ENCODE data around the gene COQ8A.

GRCh38 chr1:226738099-226738914 is 775 bp downstream of the ITPKB start:
- PRO-cap: bidirectional peak, plus-strand start at chr1:226738291, minus-strand start at chr1:226738219; bidirectional peak, plus-strand start at chr1:226738656, minus-strand start at chr1:226738553; bidirectional peak, plus-strand start at chr1:226738797, minus-strand start at chr1:226738772

DNA sequence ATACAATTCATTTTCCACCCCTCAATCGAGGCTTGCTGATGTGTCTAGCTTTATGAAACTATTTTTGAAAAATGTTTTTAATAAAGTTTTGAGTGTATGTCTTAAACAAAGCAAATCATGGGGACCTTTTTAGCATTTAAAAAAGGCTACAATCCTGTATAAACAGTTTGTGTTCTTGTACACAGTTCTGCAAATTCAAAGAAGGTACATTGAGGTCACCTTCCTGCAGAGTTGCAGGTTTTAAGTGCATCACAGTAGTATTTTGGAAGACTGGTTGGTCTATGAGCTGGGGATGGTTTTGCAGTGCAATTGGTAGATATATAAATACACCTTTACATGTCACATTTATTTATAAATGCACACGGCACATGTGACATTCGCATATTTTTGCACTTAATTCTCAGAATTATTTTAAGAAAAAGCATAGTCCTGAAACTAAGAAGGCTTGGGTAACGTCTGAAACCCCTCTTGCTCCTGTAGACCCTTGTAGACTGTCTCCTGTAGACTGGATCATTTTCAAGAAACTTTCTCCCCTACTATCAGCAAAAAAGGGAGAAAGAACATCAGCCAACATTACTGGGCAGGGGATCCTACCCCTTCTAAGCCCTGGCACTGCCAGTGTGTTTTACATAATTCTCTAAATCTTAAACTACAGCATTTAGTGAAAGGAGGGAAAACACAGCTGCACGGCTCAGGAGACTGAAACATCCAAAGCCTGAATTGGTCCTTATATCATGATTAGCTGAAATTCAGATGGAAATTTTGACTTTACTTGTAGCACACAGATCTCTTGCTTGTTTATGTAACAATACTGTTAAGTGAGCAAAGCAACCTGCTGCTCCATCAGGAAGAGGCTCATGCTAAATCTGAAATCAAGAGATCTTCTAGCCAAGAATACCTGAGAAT is 771 bp upstream of the ITPKB start:
- PRO-cap: no peak

GRCh38 chr1:226940108-226940477 is at the start of gene COQ8A:
Gene COQ8A, plus strand, starts transcription at chr1:226940294.
- PRO-cap: bidirectional peak, plus-strand start at chr1:226940298, minus-strand start at chr1:226940028

DNA sequence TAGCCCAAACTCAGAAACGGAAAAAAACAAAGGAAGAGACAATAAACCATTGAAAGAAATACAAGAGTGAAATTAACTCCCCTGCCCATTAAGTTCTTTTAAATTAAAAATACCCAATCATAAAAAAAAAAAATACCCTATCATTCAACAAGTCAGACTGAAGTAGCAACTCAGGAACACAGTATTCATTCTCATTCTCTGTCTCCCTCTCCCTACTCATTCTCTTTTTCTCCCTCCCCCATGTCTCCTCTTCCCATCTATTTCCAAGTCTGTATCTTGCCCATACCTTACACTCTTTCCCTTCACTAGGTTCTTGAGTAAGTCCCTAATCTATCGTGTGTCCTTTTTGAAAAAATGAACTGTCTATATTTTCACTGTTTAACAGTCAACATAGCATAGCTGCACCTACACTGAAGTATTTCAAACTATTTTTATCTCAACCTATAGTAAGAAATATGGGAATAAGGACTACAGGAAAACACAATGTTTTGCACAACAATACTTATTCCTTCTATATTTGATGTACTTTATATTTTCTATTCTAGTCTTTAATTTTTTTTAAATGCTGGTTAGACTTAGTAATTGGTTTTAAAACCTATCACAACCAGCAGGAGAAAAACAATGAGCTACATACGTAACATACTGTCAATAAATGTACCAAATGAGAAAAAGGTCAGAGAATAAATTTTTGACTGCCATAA is 6.5 kb downstream of the CDC42BPA start:
- PRO-cap: no peak

DNA sequence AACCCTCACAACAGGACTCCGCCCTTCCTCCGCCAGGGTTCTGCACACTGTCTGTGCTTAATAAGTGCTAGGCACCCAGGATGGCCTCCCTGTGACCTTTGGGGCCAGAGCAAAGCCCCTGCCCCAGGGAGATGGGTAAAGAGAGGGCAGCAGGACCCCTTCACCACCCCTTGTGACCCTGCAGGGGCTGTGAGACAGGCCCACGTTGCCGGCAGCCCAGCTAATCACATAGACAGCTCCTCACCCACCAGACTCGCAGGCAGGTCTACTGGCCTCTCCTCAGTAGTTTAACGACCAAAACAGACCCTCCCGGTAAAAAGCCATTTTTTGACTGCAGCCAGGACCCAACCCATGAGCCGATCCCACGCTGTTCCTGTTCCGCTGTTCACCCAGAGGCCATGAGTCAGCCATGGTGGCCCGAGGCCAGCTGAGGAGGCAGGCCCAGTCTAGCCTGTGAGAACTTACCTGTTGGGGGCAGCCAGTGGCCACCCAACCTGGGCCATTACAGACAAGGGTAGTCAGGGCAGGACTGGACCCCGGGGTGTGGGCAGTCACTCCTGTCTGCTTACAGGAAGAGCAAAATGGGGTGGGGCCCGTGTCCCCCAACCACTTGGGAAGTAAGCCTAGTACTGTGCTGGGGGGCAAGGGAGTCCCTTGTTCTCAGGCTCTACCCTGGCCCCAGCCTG is 62.1 kb downstream of the WNT9A start:
- PRO-cap: no peak

DNA sequence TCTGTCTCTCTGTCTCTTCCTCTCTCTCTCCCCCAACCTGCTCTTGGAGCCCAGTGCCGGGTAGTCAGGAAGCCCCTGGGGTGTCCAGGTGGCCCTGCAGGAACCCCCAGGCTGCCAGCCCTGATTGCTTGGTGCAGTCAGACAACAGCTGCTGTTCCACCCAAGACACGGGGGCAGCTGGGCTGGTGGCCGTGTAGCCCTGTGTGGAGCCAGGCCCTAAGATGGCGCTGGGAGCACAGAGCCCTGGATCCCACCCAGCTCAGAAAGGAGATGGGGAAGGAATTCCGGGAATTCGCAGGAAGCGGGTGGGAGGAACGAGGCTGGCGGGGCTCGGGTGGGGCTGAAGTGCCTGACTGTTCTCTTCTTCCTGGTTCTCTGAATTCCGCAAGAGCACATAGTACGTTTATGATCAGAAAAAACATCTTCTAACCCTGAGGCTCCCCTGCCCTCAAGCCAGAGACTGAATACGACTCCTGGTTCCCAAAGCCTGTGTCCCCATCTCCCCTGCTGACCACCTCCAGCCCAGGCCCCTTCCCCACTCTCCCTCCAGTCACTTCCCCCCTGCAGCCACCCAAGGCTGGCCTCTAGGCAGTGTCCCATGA is 55.1 kb downstream of the WNT9A start:
- PRO-cap: no peak

DNA sequence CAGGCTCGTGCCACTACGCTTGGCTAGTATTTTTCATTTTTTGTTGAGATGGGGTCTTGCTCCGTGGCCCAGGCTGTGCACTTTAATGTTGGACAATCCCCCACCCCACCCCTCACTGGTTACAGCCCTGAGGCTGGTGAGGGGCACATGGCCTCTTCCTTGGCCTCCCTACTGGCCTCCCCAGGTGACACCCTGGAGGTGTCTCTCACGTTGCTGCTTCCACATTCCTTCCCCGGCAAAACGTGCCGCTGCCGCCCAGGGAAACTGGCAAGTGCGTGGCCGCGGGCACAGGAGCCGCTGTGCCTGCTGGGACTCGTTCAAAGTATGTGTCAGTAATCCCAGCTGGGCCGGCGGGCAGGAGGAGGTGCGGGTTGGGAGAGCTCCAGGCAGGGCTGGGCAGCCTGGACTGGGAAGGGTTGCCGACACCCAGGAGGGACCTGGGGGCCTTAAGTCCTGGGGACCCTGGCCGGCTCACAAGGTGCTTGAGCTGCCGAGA is 6.4 kb downstream of the WNT3A start:
- PRO-cap: no peak

DNA sequence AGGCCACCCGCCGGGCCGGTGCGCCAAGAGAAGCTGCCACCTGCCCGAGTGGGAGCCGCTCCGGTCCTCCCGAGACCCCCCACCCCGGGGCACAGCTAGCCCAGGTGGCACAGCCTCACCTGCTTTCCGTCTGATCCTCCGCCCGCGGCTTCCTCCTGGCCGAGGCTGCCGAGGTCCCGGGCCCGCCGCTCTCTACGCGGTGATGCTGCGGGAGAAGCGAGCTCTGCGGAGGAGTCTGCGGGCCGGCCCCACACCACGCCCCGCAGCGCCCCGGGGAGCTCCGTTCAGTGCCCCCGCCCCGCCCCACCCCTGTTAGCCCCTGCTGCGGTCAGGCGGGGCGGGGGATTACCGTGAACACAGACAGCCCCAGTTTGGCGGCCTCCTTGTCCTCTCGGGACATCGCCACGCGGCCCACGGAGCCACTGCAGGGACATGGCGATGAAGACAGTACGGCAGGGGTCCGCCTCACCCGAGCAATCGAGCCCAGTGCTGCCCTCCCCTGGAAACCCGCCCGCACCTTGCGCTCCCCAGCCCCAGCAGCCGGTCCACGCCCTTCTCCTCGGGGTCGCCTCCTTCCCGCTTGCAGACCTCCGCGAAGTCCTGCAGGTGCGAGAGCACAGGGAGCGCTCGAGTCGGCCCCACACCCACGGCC is 1.0 kb downstream of the C1orf35 start:
- PRO-cap: no peak

DNA sequence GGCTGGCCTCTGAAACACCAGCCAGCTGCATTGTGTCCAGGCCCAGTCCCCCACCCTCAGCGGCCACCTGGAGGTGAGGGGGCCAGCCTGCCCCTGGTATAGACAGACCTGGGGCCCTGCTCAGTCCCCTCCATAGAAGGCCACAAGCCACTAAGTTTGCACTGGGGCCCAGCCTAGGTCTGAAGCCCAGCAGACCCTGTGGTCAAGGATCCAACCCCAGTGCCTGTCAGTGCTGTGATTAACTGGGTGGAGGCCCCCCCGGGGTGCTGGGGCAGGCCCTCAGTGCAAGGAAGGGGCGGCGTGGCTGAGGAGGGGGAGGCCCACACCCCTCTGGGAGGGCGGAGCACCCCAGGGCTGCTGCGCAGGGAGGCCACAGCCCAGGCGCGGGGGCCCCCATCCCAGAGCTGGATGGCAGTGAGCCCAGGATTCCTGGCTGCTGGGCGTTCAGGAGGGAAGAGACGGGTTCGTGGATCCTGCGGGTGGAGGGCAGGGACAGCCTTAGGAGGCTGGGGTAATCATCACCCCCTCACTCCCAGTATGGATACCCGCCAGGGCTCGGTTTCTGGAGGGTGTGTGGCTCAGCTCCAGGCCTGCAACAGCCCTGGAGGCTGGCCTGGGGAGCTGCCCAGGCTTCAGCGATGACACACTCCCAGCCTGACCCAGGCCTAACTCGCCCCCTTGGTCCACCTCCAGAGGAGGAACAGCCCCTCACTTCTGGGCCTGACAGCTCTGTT is 793 bp downstream of the GJC2 start:
- PRO-cap: no peak

GRCh38 chr1:228157361-228157913 is 7.7 kb downstream of the GJC2 start:
- PRO-cap: no peak

GRCh38 chr1:228174273-228174912 is 8.8 kb downstream of the IBA57 start:
- PRO-cap: unidirectional peak, plus-strand start at chr1:228174570

GRCh38 chr1:228176167-228176985 is 10.8 kb downstream of the IBA57 start:
- PRO-cap: no peak

- PRO-cap: no peak
Observed at GRCh38 chr1:228216200-228216814, 8.5 kb downstream of the OBSCN start.

DNA sequence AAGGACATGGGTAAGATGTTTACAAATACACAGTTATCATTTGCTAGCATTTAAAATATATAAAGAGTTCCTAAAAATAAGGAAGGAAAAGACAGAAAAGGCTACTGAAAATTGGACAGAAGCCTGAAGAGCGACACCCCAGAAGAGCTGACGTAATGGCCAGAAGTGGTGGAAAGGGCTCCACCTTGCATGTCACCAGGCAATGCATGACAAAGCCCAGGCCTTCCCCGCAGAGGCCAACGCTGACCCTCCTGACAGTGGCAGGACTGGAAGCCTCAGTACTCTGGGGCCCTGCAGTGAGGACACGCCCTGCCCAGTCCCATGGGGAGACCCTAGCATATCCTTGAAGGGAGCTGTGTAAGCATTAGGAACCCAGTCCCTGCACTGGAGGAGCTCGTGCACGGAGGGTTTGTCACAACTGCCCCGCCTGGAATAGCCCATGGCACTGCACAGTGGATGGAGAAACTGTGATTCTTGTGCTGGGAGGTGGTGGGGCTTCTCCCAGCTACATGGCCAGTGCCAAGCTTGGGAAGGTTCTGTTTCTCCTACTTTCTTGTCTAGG is 60.1 kb downstream of the OBSCN start:
- PRO-cap: no peak

GRCh38 chr1:228359160-228359950 is 47.3 kb downstream of the TRIM11 start:
- PRO-cap: no peak

- PRO-cap: no peak
Observed at GRCh38 chr1:228360020-228360572, 46.5 kb downstream of the TRIM11 start.

GRCh38 chr1:228370903-228371970 is 35.4 kb downstream of the TRIM11 start:
- PRO-cap: no peak

- PRO-cap: unidirectional peak, plus-strand start at chr1:228372882
Observed at GRCh38 chr1:228372102-228373255, 34.2 kb downstream of the TRIM11 start.

- PRO-cap: no peak
Observed at GRCh38 chr1:228405247-228405569, 1.4 kb downstream of the TRIM11 start.

DNA sequence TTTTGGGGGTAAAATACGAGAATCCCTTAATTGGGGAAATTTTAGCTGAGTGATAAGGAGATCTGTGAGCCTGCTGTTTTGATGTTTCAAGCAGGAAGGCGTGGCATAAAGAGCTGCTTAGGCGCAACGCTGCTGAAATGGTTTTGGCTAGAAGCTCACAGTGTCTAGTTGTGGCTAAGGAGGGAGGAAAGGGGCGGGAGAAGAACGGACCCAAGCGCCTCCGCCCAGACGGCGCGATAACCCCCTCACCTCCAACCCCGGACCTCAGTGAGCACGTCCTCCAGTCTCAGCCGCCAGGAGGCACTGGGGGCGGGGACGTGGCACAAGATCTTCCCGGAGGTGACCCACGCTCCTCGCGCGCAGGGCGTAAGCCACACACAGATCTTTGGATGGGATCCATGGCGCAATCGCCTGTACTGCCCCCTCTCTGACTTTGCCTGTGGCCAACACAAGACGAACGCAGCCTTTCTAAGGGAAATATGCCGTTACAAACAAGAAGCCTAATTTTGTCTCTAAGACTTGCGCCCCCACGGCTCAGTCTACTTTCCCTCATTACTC is 5.7 kb downstream of the H2BC26 start:
- PRO-cap: unidirectional peak, plus-strand start at position 325 of the sequence